Right common carotid artery plus branches (tissue), 1 donor: ENCODE data around the genes SPIN2B and ZXDB.

DNA sequence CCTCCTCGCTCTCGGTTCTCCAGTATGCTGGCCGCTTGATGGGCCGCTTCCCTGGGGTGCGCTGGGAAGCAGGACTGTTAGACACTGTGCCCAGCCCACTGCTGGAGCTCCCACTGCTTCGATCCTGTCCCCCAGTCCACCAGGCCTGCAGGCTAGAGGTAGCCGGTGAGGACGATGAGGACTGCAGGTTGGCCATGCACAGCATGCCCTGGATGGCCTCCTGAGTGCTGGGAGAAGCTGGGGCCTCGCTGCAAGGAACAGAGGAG, 59.4 kb downstream of the PHF8 start:
- PRO-cap = no peak

- PRO-cap = no peak
Measured at GRCh38 chrX:54529228-54529945, 632 bp upstream of the GNL3L start.

DNA sequence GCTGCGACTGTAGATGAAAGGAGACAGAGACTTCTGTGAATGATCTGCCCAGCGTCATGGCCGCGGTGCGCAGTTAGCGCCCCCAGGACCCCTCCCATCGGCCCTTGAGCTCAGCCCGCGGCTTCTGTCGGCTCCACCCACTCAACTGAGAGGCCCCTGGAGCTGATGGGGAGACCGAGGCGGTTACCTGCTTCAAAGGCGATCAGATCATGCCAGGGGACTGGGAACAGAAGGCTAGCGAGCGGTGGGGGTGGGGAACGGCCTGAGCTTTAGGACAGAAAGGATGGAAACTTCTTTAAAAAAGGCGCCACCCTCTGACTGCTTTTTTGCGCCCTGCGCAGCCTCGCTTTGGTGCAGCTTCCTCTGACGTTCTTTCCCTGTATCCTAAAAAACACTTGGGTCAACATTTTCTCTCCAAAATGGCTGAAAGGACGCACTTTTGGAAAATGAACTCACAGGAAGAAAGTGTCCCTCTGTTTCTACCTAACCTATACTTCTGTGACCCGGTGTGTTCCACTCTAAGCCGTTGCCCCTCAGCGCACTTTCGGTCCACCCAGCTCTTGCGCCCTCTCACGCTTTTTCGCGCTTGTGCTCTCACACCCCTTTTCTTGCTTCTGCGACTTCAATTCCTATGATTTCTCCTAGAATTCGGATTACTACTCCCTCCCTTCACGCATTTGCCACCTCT, 522 bp downstream of the USP51 start:
- PRO-cap = bidirectional peak, plus-strand start at position 406 of the sequence, minus-strand start at position 271 of the sequence; bidirectional peak, plus-strand start at position 541 of the sequence, minus-strand start at position 492 of the sequence

- PRO-cap = no peak
Measured at GRCh38 chrX:55937316-55938205, 220.0 kb downstream of the RRAGB start.

GRCh38 chrX:56068312-56068834, 163.8 kb upstream of the KLF8 start:
- PRO-cap = no peak

DNA sequence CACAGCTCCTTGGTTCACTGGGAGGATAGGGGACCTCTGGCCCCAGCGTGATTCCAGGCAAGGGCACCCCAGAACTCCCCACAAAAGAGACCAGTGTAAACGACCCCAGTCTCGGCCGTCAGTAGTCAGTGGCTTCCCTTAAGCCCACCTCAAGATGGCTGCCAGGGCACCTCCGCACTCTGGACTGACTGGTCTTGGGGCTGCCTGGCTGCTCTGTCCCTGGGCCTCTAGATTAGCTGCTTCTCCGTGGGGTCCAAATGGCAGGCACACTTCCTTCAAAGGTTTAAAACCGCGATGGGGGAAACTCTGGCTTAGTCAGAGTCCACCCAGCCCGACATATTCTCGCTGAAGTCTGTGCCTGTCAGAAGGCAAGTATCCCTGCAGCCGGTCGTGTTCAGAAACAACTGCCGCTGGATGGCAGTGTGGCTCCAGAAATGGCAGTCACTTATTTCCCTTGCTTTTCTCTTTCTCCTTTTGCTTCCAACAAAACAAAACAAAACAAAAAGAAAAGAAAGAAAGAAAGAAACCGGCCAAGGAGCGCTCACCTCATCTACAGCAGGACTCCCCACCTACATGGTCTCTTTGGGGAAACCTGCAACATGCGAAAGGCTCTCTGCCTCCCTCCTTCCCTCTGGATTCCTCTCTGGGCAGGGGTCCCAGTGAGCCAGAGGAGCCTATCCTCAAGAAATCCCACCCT, 74.4 kb downstream of the NBDY start:
- PRO-cap = no peak

- PRO-cap = no peak
Measured at GRCh38 chrX:56984511-56985648, 10.5 kb downstream of the SPIN3 start.

DNA sequence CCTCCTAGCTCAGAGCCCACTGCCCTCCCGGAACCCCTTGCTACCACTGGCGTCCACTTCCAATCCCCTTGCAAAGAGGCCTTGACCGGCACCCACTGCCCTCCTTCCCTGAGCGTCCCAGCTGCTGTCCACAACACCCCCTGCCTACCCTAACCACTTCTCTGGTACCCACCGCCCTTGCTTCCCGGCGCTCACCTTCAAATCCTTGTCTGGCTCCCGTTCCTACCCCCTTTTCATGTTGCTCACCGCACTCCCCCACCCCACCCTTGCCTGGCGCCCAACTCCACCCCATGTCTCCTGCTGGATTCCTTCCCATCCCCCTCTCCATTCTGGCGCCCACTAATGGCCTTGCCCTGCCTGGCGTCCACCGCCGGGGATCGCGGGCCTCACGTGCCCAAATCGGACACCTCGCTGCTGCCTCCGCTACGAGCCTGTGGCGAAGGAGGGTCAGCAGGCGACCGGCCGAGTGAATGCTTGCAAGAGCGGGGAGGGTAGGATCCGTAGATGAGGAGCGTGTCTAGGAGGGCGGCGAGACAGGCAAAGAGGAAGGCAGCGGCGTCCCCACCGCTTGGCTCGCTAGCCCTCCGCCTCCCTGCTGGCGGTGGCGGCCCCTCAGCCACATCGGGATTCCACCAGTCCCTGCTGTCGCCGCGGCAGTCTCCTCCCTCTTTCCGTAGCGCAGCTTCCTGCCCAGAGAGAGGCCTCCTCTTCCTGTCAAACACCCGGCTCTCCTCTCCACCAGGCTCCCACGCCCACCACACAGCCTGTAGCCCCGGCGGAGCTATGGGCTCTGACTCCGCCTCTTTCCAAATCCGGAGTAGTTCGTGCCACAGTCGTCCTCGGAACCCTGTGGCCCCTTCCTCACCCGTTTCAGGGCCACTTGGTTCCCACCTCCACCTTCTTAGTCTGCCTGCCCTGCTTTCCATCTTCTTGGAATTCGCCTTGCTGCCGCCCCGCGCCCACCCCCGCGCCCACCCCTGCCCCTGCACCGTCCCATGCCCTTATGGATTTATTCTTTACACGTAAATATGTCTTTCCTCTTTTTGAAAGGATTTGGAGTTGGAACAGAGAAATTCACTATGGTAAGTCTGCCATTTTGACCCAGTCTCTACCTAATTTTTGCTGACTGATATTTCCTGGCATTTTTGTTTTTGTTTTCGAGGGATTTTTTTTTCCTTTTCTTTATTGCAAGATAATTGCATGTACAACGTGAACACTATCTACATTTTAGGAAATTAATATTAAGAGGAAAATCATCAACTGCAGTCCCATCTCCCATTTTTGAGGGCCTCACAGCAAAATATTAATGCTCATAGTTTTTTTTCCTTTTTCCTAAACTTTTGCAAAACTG, at the start of gene SPIN2B:
TSS of gene SPIN2B (minus strand) at position 663 of the 1,351 bp plus-strand sequence.
- PRO-cap = bidirectional peak, plus-strand start at position 717 of the sequence, minus-strand start at position 625 of the sequence

DNA sequence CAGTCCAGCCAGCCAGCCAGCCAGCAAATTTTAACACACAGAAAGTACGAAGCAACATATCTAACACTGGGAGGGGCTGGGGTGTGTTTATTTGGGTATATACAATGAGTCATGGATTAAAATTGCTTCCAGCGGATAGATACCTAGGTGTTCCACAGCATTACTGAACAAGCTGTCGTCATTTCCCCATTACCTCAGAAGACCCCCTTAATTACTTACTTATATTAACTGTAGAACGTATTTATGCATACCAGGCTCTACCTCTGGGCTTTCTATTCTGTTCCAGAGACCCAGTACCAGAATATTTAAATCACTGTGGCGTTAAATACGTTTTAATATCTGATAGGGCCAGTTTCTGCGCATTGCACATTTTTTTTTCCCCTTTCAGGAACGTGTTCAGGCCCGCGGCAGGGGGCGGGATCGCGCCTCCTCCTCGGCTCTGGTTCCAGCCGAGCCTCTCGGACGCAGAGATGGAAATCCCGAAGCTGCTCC, at the start of gene ZXDB:
TSS of gene ZXDB (plus strand) at position 433 of the 492 bp plus-strand sequence.
- PRO-cap = no peak

- PRO-cap = no peak
Measured at GRCh38 chrX:57910601-57911314, 500 bp upstream of the ZXDA start.

DNA sequence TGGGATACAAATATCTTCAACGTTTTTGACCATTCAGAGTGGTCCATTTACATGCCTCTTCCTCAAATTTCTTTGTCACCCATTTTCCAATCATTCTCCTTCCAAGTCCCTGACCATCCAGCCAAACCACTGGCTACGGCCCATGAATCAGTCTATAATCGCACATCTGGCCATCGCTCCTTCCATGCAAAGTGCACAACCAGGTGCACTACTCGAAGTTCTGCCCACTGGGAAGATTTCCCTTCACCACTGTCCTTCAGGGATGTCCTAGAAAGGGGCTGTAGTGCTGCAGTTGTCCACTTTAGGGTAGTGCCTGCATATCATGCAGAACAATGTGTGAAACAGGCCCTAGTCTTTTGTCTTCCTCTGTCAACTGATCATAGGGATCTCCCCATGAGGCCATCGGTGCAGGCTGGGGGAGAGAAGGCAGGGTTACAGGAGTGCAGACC, 39.2 kb downstream of the SPIN4 start:
- PRO-cap = no peak

DNA sequence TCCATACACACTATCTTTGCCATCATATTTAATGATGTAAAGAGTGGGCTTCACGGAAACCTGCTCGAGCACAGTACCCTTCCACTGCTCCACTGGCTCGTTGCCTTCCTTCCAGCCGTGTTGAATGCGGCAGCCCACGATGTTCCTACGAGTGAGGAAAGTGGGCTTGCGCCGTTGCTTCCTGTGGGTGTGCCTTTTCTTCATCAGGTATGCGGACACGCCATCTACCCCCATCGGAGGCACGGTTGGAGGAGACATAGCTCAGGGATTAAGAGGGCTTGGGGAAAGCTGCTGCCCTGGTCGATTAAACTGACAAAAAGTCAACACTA, 606 bp downstream of the SPIN4 start:
- PRO-cap = no peak

DNA sequence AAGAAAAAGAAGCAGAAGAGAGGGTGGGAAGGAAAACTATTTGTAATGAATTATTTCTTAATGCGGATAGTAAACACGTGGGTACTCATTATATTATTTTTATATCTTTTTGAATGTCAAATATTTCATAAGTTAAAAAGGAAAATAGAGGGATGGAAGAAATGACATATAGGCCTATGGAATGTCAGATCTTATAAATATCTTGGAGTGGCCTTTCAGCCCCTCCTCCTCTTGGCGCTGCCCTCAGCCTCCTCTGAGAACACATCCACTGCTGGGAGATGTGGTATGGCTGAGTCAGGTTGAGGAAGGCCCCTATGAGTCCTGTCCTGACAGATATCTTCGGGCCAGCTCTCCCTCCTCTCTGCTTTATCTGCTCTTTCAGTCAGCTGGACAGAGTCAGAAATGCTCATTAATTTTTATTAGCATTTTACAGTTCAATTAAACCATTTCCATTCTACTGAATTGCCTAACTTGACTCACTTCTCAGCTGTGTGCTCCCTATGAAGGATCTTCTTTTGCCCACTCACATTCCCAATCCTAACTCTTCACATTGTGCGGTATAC, 128.1 kb downstream of the ARHGEF9 start:
- PRO-cap = no peak

DNA sequence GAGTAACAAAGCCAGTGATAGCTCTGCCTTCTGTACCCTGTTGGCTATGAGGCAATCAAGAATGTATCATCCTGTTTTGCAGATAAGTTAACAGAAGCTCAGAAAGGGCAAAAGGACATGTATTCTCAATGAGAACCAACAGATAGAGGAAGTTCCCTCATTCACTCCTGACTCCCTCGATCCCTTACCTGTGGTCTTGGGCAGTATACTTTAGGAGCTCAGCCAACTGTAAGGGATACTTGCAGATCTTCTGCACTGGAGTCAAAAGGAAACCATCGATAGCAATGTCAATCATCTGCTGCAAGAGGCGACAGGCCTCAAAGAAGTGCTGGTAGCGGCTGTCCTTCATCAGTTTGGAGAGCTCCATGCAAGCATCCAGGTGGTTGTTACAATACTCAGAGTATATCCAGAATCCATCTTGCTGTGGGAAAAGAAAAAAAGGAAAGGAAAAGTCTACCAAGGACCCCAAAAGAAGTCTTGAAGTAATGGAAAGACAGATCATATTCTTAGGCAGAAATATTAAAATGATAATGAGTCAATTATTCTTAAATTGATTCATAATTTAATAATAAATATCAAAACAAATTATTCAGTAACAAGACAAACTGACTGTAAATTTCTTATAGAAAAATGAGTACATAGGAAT, 106.7 kb downstream of the ARHGEF9 start:
- PRO-cap = no peak

DNA sequence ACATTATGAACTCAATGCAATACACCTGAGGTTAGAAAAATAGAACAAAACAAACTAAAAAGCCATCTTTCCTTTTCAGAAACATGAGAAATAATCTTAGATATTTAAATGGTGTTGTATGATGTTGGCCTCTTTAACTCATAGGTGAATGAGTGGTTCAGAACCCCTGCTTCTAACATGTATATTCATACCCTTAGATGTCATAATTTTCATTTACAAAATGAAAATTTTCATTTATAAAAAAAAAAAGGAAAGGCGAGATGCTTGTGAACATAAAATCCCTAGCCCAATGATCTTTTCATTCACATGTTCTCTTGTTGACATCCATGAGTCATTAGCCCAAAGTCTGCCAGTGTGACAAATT, 25.1 kb downstream of the MTMR8 start:
- PRO-cap = no peak

DNA sequence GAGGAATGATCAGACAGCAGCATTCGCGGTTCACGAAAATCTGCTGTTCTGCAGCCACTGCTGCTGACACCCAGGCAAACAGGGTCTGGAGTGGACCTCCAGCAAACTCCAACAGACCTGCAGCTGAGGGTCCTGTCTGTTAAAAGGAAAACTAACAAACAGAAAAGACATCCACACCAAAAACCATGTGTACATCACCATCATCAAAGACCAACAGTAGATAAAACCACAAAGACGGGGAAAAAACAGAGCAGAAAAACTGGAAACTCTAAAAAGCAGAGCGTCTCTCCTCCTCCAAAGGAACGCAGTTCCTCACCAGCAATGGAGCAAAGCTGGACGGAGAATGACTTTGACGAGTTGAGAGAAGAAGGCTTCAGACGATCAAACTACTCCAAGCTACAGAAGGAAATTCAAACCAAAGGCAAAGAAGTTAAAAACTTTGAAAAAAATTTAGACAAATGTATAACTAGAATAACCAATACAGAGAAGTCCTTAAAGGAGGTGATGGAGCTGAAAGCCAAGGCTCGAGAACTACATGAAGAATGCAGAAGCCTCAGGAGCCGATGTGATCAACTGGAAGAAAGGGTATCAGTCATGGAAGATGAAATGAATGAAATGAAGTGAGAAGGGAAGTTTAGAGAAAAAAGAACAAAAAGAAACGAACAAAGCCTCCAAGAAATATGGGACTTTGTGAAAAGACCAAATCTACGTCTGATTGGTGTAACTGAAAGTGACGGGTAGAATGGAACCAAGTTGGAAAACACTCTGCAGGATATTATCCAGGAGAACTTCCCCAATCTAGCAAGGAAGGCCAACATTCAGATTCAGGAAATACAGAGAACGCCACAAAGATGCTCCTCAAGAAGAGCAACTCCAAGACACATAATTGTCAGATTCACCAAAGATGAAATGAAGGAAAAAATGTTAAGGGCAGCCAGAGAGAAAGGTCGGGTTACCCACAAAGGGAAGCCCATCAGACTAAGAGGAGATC, 190.9 kb downstream of the ZC3H12B start:
- PRO-cap = no peak

DNA sequence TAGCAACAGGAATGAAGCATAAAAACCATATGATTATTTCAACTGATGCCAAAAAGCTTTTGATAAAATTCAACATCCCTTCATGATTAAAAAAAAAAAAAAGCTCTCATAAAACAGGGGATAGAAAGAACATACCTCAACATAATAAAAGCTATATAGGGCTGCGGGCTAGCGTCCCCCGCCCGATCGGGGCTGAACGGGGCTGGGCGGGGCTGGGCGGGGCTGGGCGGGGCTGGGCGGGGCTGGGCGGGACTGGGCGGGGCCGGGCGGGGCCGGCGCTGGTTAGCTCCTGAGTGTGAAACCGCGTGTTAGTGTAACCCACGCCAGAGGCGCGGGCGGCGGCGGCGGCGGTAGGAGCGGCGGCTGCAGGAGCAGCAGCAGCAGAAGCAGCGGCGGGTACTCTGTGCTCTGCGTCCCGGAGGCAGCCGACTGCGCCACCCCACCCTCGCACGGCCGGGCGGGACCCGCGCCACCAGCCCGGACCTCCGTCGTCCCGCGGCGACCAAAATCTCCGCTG, 128.2 kb downstream of the LAS1L start:
- PRO-cap = unidirectional peak, plus-strand start at position 326 of the sequence

DNA sequence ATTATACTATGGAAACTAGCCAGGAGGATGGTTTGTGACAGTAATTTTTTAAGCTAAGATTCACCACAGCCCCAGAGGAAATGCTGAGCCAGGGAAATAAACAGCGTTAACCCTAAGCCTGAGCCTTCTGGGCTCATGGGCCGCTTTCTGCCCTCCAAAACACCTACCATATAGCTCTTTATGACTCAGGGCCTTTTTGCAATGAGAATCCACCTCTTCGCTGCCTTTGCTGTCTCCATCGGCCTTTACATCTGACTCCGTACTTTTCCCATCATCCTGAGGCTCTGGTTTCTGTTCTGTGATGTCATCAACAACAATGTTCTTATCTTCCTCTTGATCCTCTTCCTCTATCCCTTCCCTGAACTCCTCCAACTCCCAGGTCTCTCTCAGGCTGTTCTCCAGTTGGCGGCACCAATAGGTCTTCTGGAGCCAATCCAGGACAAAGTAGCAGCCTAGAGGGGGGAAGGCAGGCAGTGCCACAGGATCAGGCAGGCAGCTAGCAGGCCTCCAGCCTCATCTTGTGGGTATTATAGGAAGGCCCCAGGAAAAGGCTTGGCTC, 5.1 kb downstream of the LAS1L start:
- PRO-cap = no peak

DNA sequence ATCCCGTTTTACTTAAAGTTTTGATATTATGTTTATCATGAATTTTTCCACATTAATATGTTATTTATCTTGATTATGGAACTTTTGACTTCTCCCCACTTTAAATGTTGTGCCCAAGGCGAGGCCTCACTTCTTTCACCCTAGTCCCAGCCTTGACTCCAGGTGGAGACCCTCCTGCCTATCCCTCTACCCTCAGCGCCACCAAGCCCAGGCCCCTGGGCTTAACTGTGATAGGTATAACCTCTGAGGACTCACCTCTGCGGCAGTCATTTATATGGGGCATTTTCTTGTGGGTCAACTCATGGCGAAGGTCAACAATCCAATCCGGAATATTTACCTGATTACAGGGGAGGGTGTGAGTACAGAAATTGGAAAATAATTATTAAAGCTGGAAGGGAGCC, 3.5 kb downstream of the LAS1L start:
- PRO-cap = no peak

DNA sequence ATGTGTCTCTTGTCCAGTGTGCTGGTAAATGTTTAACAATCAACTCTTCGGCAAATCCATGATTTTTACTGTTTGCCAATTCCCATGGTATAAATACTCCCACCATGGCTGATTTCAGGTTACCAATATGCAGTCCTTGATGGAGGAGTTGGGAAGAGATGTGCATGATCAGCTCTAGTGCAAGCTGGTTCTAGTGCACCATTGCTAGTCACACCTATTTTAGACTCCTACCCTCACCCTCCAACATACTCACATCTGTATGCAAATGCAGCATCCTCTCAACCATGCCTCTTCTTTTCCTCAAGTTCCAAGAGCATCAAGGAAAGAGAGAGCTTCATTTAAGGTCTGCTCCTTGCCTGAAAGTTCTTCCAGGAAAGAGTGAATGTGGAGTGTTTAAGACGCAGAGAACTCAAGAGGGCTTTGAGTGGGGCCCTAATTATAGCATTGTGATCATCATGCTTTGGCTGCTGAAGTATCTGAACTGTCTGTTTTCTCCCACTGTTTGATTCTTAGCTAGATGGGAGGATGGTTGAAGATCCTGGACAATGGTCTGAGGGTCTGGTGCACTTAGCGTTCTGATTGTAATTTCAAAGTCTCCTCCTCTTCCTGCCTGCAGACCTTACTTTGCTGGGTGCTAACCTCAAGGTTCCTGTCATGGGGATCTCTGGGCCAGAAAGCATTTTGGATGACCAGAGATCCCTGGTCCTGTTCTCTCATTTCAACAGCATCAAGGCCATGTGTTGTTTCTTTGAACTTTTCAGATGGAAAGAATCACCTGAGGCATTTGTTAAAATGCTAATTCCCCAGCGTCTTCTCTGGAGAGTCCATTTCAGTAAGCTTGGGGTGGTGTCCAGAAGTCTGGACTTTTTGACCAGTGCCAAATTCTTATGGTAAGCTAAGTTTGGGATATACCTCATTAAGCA, 33.6 kb downstream of the MSN start:
- PRO-cap = no peak